LHCN-M2 (cell line): ENCODE results near the genes ADAM8 and SPRN.

DNA sequence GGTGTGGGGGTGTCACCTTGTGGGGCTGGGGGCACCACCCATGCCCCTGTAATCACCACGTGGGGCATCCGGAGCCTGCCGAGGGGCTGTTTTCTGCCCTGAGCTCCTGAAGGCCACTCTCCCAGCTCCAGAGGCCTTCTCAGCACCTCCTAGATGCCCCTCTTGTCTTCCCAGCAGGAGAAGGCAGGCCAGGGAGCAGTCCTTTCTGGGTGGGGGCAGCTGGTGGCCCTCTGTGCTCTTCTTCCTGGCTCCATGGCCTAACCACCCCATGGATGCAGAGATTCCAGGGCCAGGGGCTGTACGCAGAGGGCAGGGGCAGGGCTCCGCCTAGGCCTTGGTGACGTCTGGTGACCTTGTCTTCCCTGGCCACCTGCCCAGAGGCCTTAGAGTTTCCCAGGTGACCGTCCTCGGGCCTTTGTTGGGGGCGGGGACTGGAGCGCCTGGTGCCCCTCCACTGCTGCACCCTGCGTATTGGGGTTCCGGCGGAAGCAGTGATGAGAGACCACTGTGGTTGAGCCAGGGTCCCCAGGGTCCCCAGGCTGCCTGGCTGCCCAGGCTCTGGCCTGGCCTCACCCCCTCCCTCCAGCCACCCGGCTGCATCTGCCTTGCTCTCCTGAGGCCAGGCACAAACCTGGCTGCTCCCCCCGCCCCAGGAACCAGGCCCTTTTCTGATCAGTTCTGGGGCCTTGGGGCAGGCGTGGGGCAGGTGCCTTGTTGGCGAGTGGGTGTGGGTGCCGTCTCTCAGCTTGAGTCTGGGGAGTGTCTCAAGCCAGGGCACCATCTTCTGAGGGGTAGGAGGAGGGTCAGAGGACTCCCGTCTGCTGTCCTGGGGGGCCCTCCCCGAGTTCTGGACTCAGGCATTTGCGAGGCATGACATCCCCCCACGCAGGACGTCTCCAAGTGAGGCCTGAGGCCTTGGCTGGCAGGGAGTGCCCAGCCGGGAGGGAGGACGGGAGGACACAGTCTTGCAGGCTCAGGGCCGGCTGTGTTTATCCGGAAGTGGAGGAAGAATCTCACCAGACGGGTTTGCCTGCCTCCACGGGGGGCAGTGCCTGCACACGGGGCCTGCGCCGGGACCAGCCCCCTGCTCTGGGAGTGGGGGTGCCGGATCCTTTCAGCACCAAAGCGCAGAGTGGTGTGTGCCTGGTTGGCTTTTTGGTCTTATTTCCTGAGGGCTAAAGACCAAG lies 10.5 kb downstream of the PWWP2B start:
- RAMPAGE, long total RNA, result no peak

DNA sequence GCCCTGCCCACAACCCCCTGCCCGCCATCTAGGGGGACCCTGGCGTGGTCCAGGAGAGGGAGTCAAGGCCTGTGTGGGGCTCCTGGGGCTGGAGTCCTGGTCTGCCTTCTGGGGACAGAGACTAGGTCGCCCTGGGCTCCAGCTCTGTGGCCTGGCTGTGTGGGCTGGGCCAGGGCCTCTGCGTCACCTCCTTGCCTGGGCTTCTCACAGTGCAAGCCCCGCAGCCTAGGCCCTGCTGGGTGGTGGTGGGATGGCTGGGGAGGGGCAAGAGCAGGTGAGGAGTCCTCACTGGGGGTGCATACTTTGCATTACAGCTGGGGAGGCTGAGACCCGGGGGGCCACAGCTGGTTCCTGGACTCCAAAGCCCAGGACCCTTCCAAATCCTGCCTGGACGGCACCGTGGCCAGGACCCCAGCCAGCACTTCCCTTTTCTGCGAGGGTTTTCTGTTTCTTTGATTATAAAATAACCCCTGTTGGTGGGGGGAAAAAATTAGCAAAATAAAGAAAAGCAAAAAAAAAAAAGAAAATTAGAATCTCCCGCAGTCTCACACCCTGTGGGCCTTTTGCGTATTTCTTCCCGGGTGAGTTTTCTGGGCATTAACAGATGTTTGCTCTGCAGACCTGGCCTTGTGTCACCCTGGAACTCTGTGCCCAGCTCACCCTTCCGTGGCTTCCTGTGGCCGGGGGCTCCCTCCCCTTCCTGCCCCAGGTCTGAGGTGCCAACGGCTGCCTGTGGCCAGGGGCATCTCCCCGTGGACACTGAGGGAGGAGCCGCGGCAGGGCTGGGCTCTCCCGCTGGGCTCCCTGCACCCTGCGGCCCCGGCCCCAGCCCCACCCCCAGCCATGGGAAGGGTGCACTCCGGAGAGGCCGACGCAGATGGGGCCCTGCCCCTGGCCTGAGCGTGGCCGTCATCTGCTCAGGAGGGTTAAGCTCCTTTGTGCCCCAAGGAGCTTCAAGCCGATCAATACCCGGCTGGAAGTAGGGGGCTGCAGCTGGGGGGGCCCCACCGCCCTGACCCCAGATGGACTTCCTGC lies 23.8 kb downstream of the PWWP2B start:
- RAMPAGE, long total RNA, result no peak

GRCh38 chr10:132438996-132439486 lies 42.0 kb downstream of the PWWP2B start:
- RAMPAGE, long total RNA, result no peak

DNA sequence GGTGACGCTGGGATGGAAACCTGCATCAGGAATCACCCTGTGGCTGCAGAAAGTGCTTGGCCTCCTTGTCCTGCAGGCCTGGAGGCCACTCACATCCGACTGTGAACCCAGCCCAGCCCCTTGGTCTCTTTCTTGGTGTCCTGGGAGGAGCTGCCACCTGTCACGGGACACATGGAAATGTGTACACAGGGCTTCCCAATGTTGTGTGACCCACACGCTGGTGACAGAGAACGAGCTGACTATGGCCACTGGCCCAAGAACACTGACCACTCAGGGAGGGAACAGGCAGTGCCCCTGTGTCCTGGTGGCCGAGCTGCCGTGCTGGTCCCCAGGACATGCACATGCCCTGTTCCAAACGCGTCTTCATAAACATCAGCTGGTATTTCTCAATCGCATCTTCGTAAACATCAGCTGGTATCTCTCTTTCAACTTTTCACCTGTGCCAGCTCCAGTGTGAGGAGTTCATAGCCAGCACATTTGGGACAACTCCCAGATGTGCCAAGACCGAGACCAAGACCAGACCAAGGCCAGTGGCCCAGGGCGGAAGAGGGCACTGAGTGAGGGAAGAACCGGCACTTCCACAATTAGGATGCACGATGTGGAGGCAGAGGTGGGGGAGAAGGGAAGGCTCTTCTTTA lies 57.8 kb upstream of the INPP5A start:
- RAMPAGE, long total RNA, result no peak

DNA sequence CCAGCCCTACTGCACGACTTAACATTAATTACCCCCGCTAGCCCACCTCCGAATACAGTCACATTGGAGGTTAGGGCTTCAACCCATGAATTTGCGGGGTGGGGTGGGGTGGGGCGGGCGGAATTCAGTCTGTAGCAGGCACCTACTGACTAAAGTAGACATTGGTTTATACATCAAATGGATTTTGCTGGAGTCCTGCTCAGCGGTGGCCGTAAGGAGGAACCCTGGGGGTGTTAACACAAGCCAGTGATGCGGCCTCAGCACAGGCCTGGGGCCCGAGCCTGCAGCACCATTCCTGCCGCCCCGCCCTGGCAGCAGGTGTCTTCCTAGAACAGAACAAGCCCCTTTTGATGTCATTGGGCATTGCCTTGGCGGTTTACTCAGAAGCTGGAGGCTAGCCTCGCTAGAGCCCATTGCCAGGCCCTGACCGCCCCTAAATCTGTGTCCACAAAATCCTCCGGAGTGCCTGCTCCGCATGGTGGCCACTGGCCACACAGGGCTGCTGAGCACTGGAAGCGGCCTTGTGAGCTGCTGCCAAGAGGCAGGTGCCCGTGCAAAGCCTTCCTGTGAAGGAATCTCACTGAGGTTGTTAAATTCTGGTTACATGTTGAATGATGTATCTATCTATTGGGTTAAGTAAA lies 1.4 kb upstream of the INPP5A start:
- RAMPAGE, long total RNA, result no peak

- RAMPAGE, long total RNA, result no peak
Measured at GRCh38 chr10:132576022-132576603, 38.5 kb downstream of the INPP5A start.

DNA sequence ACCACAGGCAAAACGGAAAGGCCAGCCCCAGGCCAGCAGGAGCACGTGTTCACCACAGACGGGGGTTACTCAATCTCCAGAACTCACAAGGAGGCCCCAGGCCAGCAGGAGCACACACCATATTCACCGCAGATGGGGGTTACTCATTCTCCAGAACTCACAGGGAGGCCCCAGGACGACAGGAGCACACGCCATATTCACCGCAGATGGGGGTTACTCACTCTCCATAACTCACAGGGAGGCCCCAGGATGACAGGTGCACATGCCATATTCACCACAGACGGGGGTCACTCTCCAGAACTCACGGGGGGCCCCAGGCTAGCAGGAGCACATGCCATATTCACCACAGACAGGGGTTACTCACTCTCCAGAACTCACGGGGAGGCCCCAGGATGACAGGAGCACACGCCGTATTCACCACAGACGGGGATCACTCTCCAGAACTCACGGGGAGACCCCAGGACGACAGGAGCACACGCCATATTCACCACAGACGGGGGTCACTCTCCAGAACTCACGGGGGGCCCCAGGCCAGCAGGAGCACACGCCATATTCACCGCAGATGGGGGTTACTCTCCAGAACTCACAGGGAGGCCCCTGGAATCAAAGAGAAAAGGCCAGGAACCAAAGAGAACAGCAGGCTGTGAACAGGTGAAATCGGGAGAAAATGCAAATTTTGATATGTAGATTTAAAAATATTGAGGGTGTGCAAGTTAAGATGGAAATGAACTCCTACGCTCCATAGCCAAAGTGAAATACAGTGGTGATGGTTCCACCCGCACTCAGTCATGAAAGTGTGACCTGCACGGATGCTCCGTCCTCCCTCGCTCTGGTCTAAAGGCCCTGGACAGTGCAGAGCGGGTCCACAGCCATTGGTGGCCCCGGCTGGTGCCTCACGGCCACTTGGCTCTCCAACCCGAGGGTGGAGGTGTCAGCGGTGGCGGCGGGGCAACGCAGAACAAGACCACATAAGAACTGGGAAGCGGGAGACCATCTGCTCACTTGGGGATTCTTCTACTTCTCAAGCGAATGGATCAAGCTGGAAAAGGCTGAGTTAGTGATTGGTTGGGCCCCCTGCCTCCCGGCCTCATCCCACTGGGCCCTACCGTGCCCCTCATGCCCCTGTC lies 61.1 kb downstream of the NKX6-2 start:
- RAMPAGE, long total RNA, result no peak

DNA sequence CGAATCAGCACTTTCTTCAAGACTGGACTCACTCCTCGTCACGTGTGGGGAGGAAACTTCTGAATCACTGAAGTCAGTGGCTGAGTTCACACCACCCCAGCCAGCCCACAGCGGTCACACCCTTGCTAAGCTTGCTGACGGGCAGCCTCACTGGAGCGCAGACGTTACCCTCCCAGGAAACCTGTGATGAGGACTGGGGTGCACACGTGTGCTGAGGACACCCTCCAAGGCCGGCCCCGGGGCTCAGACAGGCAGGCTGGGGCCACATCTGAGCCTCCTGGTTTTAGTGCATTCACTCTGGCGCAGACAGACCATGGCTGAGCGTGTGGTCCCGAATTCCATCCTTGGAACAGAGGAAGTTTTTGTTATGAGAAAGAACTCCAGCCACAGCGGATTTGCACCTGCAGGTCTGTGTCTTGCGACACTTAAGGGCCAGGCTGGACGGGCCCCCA lies 42.3 kb downstream of the NKX6-2 start:
- RAMPAGE, long total RNA, result no peak

DNA sequence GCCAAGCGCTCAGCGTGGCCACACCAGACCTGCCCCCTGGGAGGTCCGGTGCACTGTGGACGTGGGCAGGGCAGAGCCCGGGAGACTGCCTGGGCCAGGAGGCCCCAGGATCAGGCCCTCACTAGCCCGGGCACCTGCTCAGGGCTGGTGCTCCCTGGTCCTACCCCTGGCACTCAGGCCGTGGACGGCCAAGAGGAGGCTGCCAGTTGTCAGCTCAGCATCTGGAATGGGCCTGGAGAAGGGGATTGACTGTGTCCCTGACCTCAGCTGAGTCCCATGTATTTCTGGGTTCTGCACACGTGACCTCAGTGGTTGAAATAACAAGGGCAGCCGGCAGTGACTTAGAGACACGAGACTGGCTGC lies 29.7 kb downstream of the ADGRA1 start:
- RAMPAGE, long total RNA, result no peak

DNA sequence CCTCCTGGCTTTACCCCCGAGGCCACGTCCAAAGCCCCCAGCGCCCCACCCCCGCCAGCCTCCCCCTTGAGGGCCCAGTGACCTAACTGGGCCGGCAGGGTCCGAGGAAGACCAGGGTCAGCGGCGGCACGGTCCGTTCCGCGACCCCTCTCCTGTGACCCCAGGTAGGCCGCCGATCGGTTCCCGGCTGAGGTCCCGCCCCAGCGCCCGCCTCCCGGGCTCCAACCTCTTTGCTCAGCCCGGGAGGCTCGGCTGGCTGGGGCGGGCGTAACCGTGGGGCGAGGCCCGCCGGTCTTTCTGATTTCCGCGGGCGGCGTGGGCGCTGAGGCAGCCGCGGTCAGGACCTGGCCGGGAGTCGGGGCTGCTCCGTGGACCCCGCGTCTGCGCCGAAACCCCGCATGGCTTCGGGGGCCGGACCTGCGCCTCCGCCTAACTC lies 1.3 kb upstream of the VENTX start:
- RAMPAGE, long total RNA, result no peak

DNA sequence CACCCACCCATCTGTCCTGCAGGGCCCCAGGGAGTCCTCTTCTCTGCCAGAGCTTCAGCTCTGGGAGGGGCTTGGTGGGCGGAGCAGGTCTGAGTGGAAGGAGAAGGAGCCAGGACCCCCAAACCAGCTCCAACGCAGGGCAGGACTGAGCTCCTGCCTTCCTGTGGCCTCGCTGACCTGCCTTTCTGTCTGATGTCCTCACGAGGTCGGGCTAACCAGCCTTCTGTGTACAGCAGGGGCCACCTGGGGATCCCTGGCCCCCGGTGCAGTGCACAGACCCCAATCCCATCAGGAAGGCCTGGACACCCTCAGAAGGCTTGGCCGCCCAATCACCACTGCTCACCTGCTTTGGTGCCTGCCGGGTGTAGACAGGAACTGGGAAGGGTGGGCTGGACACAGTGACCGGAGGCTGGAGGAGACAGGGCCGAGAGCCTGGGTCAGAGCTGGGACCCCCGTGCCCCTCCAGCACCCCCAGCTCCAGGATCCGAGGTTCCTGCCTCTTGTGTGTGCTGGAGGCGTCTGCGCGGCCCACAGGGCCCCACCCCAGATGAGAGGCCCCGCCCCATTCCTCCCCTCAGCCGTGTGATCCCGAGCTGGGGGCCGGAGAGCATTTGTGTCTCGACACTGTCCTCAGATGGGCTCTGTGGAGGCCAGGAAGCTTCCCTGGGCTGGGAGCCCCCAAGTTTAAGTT lies 9.5 kb downstream of the ADAM8 start:
- RAMPAGE, long total RNA, result no peak

DNA sequence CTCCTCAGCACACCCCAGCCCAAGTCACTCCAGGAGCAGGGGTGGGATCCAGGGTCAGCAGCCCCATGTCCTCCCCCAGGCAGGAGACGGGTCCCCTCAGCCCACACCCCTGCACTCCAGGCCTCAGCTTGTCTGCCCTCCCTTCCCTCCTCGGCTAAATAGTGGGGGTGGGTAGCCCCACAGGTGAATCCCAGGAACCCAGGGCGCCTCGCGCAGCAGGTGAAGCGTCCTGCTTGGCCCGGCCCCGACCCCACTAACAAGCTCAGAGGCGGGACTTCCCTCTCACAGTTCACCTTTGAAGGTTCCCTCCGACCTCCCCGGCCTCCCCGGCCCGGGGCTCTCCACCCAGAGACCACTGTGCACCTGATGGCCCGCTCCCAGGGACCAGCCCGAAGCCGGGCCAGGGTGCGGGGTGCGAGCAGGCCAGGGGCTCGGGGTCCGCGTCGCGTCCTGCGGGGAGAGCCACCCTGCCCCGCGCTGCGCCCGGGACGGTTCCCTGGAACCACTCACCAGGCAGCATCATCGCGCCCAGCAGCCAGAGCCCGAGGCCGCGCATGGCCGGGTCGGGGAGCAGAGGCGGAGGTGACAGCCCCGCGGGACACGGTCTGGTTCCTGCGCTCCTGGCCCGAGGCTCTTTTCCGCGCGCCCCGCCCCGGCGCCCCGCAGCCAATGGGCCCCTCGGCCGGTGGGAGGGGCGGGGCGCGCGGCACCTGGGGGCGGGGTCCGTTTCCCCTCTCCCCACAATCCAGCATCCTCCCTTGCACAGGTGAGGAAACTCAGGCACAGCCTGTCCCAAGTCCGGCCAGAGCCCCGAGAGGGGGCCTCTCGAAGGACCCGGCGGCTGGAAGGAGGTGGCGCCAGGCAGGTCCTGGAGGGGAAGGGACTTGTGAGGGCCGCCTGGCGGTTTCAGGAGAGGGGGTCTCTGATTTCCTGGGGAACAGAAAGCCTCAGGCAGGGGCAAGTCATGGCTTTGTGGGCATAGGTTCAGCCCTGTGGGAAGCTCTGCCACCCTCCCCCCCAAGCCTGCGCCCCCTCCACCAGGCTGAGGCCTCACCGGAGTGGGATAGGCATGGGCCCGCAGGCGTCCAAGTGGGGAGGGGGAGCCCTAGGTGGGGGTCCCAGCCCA lies at the start of gene ADAM8:
Gene ADAM8, minus strand, starts transcription at position 607 of the 1,126 bp plus-strand sequence.
- RAMPAGE, long total RNA, result no peak

DNA sequence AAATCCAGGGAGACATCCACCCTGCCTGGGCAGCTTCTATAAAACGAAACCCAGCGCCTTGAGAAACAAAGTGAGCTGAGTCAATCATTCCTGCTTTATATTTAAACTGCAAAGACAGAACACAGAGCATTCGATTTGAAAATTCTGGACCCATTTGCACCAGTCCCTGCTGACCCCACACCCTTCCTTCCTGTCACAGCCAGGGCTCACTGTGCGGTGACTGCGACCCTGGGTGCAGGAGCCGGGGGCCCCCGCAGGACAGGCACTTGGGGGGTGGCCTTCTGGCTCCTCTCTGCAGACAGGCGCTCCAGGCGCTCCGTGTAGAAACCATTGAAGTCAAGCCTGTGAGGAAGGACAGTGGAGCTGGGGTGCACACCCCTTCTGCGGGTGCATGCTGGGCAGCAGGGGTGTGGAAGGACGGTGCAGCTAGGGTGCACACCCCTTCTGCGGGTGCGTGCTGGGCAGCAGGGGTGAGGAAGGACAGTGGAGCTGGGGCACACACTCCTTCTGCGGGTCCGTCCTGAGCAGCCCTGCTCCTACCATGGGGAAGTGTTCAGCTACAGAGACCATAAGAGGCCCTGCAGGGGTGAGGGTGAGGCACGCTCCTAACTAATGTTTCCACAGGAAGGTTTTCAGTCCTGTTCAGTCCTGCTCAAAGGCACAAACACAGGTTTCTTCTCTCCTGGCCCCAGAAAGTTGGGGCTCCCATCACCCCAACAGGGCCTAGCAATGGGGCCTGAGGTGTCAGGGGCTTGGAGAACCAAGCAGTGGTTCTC lies 3.1 kb upstream of the ADAM8 start:
- RAMPAGE, long total RNA, result no peak

DNA sequence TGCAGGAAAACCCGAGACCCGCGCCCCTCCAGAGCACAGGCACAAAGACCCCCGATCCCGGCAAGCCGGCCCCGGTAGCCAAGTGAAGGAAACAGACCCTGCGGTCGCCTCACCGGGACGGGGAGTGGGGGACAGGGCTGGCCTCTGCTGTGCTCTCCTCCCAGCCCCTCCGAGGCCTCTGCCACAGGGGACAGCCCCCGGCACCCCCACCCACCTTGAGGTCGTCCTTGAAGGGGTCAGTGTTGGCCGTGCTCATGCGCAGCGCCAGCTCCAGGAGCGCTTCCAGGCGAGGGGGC lies 11.2 kb upstream of the ADAM8 start:
- RAMPAGE, long total RNA, result no peak

- RAMPAGE, long total RNA, result no peak
Measured at GRCh38 chr10:133294064-133295134, 14.3 kb downstream of the TUBGCP2 start.

- RAMPAGE, long total RNA, result no peak
Measured at GRCh38 chr10:133359476-133360866, 2.2 kb upstream of the FUOM start.

GRCh38 chr10:133424550-133424863 lies at the start of gene SPRN:
SPRN (minus strand) TSS chr10:133424625.
- RAMPAGE, long total RNA, result no peak

- RAMPAGE, long total RNA, result no peak
Measured at GRCh38 chr10:133648993-133649389, 22.4 kb upstream of the FRG2B start.